Left cardiac atrium (tissue), 1 donor: ENCODE measurements around a stretch of chr21.

DNA sequence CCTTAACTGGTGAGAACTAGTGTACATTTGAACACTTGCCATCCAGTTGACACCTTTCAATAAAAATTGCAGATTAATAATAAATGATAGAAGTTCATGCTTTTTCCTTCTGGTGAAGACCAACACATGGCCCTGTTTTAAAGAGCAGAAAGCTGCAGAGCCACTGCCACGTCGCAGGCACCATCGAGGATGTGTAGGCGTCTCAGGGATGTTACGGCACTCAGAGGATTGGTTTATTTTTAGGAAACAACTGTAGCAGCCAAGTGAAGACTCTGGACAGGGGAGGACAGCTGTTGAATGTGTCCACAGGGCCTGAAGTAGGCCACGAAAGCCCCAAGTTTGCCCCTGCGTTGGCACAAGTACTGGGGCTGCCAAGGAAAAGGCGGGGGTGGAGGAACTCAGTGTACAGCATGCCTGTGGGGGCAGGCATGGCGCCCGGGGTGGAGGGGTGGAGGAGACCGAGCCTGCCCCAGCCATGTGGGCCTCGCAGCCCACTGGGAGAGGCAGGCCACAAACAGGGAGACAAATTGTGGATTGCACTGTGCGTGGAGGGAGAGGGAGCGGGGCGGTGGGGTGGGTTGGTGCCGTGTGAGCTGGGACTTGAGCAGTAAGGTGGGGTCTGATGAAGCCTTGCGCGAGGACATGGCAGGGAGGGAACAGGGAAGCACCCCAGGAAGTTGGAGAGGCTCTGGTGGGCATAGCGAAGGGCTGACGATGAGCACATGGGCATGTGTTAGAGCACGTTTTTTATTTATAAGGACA, 89.8 kb downstream of the ADARB1 start:
- PRO-cap = bidirectional peak, plus-strand start at position 262 of the sequence, minus-strand start at position 185 of the sequence; unidirectional peak, plus-strand start at position 476 of the sequence

- PRO-cap = unidirectional peak, plus-strand start at chr21:45319821
Observed at GRCh38 chr21:45319470-45320306, 32.0 kb upstream of the POFUT2 start.

DNA sequence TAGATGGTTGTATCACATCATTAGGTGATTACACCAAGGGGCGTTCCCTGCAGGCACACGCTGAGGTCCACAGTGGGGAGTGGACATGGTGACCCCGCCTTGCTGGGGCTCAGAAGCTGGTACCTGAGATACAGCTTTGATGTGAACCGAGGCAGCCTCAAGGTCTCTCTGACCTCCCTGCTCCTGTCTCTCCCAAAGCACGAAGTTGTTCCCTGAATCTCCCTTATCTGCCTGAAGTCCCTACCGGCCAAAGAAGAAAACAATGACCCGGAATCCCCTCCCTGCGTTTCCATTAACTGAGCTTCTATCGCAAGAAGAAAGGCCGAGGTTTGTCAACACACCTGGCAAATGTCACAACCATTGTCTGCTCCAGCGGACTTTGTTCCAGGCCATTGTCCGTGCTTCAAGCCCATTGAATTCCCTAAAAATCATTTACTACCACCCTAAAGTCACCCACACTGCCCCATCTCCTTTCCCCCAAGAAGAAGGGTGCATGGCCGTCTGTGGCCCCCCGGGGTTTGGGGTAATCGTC, 48.3 kb upstream of the COL18A1 start:
- PRO-cap = unidirectional peak, minus-strand start at position 199 of the sequence

DNA sequence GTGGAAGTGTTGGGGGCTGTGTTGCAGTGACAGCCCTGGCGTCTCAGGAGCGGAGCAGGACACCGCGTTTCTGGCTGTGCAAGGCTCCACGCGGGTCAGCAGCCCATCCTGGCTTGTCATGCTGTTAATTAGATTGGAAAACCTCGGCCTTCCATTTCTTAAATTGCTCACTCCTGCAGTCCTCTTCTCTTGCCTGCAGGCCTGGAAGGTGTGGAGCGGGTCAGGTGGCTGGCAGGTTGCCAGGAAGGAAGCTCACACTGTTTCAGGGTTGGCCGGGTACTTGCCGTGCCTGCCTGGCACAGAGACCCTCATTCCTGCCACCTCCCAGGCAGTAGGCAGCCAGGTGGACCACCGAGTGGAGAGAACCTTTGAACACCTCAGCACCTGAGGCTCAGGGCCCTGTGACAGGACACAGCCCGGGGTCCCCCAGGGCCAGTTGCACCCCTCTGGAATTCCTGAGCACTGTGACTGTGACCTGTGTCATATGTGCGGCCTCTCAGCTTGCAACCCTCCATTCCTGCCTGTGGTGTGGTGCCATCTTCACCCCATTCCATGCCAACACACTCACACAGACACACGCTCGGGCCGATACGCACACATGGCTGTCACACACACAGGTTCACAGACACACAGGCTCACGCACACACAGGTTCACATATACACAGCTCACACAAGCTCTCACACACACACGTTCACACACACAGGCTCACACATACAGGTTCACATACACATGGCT, 16.6 kb downstream of the COL18A1 start:
- PRO-cap = no peak

GRCh38 chr21:45480403-45480842, 61.8 kb downstream of the SLC19A1 start:
- PRO-cap = no peak

DNA sequence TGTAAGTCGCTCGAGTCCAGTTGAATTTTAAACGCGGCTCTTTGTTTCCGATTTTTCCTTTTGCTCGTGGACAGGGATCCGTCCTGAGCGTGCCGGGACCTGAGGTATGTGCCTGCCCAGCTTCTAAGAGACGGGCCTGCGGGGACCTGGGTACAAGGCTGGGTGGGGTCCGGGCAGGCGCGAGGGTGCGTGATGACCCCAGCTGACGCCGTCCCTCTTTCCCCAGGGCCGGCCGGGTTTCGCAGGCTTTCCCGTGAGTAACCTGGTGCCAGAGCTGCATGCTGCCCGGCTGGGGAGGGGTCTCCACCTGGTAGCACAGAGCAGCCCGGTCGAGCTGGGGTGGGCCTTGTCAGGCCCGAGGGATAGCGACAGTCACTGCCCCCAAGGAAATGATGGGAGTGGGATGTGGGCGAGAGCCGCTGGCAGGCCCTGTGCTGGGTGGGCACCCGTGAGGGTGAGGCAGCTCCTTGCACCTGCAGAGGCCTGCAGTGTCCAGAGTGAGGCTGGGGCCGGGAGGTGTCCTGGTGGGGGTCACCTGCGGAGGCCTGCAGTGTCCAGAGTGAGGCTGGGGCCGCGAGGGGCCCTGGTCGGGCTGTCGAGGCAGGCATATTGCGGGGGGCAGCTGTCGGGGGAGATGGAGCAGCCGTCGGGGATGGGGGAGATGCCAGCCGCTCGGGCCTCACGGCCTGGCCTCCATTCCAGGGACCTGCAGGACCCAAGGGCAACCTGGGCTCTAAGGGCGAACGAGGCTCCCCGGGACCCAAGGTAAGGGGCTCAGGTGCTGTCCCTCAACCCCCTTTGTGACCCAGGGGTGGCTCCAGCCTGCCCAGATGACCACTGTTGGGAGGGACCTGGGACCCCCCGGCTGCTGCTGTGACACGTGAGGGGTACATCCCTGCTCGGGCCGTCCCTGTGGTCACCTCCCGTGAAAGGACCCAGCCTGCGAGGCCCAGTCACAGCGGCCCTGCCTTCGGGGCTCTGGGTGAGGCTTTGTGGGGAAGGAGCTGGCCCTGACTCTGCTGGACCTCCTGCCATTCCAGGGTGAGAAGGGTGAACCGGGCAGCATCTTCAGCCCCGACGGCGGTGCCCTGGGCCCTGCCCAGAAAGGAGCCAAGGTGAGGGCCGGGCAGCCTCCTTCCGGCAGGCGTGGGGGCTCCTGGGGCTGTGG, 49.4 kb downstream of the SLC19A1 start:
- PRO-cap = no peak

DNA sequence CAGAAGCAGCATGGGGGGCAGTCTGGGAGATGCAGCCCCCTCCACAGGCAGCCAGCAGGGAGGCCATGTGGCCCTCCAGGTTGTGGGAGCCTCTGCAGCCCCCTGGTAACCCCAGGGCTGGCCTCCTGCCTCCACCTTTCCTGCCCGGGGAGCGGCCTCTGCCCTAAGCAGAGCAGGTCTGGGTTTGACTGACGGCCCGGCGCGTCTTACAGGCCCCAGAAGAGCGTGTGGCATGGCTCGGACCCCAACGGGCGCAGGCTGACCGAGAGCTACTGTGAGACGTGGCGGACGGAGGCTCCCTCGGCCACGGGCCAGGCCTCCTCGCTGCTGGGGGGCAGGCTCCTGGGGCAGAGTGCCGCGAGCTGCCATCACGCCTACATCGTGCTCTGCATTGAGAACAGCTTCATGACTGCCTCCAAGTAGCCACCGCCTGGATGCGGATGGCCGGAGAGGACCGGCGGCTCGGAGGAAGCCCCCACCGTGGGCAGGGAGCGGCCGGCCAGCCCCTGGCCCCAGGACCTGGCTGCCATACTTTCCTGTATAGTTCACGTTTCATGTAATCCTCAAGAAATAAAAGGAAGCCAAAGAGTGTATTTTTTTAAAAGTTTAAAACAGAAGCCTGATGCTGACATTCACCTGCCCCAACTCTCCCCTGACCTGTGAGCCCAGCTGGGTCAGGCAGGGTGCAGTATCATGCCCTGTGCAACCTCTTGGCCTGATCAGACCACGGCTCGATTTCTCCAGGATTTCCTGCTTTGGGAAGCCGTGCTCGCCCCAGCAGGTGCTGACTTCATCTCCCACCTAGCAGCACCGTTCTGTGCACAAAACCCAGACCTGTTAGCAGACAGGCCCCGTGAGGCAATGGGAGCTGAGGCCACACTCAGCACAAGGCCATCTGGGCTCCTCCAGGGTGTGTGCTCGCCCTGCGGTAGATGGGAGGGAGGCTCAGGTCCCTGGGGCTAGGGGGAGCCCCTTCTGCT, 30.0 kb downstream of the SLC19A1 start:
- PRO-cap = no peak

DNA sequence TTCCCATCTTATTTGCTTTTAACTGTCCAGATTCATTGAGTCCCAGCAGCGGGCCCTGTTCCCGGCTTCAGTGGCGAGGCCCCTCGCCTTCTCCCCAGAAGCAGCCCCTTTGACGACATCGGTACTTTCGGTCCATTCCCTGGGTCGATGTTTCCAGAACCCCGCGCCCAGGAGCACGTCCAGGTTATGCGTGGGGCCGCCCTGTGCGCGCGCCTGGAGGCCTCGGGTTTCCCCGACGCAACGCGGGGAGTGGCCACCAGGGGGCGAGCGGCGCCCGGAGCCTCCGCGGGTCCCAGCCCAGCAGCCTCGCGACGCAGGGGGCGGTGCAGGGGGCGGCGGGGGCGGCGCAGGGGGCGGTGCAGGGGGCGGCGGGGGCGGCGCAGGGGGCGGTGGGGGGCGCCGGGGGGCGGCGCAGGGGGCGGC, 12.6 kb upstream of the SLC19A1 start:
- PRO-cap = no peak

GRCh38 chr21:45830159-45830881, 151.2 kb upstream of the COL6A1 start:
- PRO-cap = no peak

DNA sequence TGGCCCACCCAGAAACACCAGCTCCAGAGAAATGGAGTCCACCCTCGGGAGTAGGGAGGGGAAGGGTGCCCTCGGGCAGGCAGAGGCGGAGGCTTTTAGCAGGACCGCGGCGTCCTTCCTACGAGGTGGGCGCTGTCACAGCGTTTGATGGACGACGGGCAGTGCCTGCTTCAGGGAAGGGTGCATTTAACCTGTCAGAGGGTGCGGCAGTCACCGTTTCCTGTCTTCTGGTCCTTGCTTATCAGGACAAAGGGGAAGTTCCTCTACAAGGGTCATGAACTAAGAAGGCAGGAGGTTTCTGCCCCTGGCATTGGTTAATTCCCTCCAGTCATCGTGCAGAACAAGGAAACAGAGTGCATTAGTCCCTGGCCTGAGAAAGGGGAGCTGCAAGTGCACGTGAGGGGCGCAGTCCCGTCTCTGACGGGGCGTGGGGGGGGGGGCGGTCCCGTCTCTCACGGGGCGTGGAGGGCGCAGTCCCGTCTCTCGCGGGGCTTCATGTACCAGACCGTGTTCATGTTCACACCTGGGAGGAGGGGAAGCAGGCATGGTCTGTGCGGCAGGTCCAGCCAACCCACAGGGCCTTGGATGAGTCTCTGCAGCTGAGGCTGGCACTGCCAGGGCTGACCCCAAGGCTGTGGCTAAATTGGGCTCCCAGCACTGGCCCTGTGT, 89.4 kb upstream of the COL6A1 start:
- PRO-cap = no peak

- PRO-cap = no peak
Observed at GRCh38 chr21:45962500-45962803, 19.1 kb upstream of the COL6A1 start.

DNA sequence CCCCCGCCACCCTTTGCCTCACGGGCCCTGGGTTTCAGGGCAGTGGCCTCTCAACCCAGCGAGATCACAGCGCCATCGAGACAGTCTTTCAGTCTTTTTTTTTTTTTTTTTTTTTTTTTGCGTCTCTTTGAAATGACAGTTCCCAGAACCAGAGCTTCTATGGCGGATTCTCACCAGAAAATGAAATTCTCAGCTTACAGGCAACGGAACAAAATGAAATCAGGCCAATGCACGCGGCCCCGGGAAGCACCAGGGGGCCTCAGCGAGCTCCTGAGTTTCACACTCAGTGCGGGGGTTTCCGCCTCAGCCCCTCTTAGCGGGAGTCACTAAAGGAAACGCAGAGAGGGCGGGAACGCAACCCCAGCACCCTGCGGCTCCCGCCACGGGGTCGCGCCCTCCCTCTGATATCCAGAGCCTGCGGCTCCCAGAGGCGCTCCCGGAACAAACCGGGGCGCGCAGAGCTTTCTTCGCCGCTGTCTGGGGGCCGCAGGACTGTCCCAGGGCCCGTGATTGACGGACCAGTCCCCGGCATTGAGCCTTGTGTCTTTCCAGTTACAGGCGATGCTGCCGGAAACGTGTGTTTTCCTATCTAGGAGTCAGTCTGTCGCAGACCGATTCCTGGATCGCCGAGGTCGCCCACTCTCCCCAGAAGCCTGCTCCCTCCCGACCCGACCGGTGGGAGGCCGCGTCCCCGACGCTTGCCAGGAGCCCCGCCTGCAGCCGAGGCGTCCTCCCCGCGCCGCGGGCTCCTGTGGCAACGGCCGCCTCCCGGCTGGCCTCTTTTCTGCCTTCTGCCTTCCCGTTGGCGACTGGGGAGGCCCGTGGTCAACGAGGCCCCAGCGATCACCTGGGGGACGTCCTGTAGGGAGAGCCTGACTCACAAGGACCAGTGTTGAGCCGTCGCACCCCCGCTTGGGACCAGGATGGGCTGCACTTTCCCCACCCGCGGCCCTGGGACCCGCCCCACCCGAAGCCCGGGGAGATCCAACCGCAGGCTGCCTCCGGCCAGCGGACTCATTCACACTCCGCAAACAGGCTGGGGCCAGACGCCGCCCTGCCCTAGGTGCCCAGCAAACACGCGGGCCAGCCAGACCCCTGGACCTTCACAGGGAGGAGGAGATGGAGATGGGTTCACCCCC, 7.7 kb upstream of the COL6A1 start:
- PRO-cap = bidirectional peak, plus-strand start at position 427 of the sequence, minus-strand start at position 181 of the sequence; bidirectional peak, plus-strand start at position 1,021 of the sequence, minus-strand start at position 914 of the sequence

DNA sequence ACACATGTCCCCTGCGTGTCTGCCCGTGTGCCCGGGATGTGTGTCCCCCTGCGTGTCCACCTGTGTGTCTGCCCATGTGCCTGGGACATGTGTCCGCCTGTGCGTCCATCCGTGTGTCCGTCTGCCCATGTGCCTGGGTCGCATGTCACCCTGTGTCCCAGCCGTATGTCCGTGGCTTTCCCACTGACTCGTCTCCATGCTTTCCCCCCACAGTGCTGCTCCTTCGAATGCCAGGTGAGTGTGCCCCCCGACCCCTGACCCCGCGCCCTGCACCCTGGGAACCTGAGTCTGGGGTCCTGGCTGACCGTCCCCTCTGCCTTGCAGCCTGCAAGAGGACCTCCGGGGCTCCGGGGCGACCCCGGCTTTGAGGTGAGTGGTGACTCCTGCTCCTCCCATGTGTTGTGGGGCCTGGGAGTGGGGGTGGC, 5.7 kb downstream of the COL6A1 start:
- PRO-cap = no peak

GRCh38 chr21:46060644-46061119, 37.2 kb upstream of the COL6A2 start:
- PRO-cap = unidirectional peak, minus-strand start at chr21:46060741

DNA sequence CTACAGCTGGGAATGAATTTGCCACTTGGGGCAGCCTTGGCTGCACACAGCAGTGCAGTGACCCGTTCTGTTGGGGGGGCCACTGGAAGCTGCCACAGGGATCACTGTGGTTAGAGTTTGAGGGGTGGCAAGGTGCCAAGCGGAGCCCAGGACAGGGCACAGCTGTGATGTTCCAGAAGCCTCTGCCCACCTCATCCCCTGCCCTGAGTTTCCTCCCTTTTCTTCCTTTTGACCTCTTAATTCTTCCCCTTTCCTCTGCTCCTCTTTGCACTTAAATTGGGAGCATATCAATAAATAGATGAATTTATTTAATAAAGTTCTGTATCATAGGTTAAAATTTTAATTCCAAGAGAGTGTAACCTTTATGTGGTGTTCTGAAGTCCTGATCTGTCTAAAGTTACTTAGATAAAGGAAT, 17.2 kb downstream of the COL6A2 start:
- PRO-cap = no peak

GRCh38 chr21:46326032-46326600, 2.2 kb downstream of the PCNT start:
- PRO-cap = no peak

- PRO-cap = no peak
Observed at GRCh38 chr21:46455634-46456147, 3.0 kb upstream of the DIP2A start.

- PRO-cap = no peak
Observed at GRCh38 chr21:46480159-46481175, 21.8 kb downstream of the DIP2A start.

GRCh38 chr21:46550429-46551113, 54.3 kb downstream of the S100B start:
- PRO-cap = no peak

DNA sequence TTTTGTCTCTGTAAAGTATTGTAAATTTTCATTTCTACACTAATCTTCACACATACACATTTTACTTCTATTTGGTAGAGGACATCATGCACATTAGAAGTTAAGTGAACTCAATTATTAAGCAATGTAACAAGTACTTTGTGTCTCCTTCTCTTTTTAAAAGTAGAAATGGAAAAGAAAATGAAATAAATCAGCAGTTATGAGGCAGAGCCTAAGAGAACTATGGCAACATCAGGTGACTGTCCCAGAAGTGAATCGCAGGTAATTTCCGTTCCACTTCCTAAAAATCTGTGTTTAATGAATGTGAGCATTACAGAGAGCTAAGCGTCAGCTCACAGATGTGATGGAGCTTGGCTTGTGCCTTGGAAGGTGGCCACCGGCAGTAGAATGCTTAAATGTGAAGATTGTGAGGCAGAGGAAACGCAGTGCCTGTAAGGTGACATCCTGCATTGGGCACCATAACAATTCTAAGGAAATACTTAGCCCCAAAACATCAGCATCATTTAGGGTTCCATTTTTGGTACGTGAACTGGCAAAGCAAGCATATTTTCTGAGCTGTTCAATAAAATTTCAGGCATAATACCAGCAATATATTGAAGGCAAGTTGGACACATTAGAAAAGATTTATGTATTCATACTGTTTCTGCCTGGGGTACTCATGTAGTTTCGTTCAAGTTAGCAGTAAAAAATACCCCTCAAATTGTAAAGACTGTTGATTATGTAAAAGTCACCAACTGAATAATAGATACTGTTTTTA, 1.4 kb downstream of the PRMT2 start:
- PRO-cap = no peak